Spleen (tissue), 7 donors: ENCODE measurements around a stretch of chr7.

DNA sequence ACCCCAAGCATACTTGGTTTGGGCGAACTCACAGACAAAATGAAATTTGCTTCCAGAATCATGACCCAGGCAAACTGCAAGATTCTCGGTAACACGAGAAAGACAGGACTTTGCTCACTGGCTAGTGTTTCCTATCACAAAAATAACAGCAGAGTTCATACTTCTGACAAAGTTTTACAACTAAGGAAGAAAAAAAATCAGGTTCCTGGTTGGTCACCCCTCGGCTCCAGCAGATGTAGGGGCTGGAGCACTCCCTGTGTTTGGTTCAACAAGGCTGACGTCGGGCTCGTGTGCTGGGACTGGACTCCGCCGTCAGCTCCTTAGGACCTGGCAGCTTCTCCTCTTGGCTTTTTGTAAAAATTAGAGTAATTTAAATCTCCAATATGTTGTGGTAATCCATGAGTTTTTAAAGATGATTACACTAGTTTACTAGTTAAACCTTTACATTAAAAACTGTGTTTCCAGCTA is 115.7 kb upstream of the RNF32 start:
- PRO-cap, 4 experiments = no peak in any of the 4 experiments
- RAMPAGE, long total RNA, 4 experiments = no peak in any of the 4 experiments

- PRO-cap, 4 experiments = no peak in any of the 4 experiments
- RAMPAGE, long total RNA, 4 experiments = no peak in any of the 4 experiments
These were observed 38.4 kb downstream of the RNF32 start for GRCh38 chr7:156678760-156679495.

DNA sequence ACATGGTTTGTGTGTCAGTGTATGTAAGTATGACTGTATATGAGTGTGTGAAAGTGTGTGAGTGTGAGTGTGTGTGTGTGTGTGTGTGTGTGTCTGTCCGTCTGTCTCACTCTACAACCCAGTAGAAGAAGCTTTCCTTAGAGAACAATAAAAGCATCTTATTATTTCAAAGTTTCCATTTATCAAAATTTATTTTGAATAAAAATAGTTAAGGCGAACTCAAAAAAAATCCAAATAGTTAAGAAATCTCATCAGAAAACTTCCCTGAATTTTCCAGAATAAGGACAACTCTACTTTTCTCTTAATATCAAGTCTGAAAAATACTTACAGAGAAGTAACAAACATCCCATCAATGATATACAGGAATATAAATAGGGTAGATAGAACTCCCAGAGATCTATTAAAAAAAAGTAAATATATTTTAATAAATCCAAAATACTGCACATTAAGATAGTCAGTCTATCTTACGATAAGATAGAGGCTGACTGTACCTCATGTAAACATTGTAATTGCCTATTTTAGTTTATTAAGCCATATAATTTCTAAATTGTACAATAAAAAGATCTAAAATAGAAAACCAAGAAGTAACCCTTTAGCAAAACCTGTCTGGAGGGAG is 122.3 kb downstream of the RNF32 start:
- PRO-cap, 4 experiments = no peak in any of the 4 experiments
- RAMPAGE, long total RNA, 4 experiments = no peak in any of the 4 experiments

DNA sequence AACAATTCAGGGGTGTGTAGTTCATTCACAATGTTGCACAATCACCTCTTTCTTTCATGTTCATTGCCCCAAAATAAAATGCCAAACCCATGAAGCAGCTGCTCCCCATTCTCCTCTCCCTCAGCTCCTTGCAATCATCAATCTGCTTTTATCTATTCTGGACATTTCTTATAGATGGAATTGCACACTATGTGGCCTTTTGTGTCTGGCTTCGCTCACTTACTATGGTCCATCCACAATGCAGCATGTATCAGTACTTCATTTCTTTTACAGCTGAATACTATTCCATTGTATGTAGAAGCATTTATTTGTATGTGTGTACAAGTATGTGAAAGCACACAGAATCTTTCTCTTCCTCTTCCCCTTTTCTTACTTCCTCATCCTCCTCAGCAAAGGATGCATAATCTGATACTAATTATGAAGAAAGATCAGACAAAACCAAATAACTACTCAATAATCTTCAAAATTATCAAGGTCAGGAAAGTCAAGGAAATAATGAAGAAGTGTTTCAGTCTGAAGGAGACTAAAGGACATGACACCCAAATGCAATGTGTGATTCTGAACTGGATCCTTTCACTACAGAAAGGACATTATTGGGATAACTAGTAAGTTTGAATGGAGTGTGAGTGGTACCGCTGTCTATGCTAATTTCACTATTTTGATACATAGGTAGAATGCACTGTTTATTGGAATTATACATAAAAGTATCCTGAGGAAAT is 60.5 kb downstream of the LMBR1 start:
- PRO-cap, 4 experiments = no peak in any of the 4 experiments
- RAMPAGE, long total RNA, 4 experiments = no peak in any of the 4 experiments

- PRO-cap, 4 experiments = no peak in any of the 4 experiments
- RAMPAGE, long total RNA, 4 experiments = no peak in any of the 4 experiments
These were observed 57.2 kb downstream of the LMBR1 start for GRCh38 chr7:156835617-156836376.

DNA sequence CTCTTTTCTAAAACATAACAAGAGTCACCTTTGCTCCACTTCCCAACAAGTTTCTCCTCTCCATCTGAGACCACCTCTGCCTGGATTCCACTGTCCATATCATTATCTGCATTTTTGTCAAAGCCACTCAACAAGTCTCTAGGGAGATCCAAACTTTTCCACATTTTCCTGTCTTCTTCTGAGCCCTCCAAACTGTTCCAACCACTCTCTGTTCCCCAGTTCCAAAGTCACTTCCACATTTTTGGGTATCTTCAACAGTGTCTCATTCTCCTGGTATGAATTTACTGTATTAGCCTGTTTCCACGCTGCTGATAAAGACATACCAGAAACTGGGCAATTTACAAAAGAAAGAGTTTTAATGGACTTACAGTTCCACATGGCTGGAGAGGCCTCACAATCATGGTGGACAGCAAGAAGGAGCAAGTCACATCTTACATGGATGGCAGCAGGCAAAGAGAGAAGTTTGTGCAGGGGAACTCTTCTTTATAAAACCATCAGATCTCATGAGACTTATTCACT is 31.1 kb downstream of the LMBR1 start:
- PRO-cap, 4 experiments = no peak in any of the 4 experiments
- RAMPAGE, long total RNA, 4 experiments = no peak in any of the 4 experiments

GRCh38 chr7:156873279-156873770 is 19.7 kb downstream of the LMBR1 start:
- PRO-cap, 4 experiments = no peak in any of the 4 experiments
- RAMPAGE, long total RNA, 4 experiments = no peak in any of the 4 experiments

DNA sequence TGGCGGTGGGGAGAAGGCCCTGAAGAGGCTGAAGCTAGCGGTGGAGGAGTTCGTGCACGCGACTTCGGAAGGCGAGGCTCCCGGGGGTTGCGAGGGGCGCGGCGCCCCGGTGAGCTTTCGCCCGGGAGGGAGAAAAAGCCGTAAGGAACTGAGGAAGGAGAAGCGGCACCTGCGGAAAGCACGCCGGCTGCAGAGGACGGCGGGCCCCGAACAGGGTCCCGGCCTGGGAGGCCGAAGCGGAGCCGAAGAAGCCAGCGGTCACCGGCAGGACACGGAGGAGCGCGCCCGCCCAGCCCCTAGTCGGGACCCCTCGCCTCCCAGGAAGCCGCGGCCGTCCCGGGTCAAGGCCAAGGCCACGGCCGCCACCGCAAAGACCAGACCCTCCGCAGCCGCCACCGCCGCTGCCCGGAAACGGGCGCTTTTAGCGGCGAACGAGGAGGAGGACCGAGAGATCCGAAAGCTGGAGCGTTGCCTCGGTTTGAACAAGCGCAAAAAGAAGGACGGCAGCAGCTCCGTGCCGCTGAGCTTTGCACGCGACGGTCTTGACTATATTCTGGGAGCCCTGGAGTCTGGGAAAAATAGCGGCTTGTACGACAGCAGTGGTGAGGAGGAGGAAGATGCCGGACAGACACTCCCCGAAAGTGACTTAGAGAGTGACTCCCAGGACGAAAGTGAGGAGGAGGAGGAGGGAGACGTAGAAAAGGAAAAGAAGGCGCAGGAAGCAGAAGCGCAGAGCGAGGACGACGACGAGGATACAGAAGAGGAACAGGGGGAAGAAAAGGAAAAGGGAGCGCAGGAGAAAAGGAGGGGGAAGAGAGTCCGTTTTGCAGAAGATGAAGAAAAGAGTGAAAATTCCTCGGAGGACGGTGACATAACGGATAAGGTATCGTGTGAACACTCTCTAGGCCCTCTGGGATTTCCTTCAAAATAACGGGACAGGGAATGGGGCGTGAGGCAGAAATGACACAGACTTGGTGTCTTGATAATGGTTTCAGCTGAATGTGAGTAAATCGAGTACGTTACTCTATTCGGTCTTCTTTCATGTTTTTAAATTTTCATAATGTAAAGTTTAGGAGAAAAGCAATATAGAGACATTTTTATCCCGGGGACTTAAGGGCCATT is 691 bp downstream of the NOM1 start:
- PRO-cap, 4 experiments = no peak in any of the 4 experiments
- RAMPAGE, long total RNA, 4 experiments = no peak in any of the 4 experiments

GRCh38 chr7:157000033-157000406 is 10.4 kb downstream of the MNX1 start:
- PRO-cap, 4 experiments = no peak in any of the 4 experiments
- RAMPAGE, long total RNA, 4 experiments = no peak in any of the 4 experiments

- PRO-cap, 4 experiments = no peak in any of the 4 experiments
- RAMPAGE, long total RNA, 4 experiments = no peak in any of the 4 experiments
These were observed 1.4 kb downstream of the MNX1 start for GRCh38 chr7:157008862-157009711.

DNA sequence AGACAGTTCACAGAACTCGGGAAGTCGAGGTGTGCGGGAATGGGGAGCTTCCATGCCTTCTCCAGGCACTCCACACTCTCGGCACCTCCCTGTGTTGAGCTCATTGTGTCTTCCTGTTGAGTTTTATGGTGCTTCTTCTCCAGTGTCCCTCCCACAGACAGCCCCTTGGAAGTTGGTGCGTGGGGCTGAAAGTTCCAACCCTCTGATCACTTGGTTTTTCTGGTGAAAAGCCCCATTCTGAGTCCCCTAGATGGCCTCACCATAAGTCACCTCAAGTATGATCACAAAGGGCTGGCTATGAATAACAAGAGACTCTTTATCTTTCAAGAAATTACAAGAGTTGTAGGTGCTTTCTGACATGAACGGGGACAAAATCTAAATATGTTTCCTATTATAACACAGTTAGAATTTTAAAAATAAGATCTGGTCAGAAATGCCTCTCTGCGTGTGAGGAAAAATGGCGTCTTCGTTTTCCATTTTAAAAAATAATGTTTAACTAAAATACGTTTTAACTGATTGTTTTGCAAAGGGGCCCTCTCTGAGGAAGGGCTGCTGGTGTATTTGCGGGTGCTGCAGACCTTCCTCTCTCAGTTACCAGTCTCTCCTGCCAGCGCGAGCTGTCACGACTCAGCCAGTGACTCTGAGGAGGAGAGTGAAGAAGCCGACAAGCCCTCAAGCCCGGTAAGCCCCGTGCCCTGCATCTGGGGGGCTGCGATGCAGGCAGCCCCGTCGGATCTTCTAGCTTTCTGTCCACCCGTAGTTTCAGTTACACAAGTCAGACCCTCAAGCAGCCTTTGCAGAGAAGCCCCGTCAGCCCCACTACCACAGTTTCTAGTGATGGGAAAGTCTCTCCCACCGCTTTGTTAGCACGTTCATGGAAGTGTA is 44.9 kb downstream of the UBE3C start:
- PRO-cap, 4 experiments = no peak in any of the 4 experiments
- RAMPAGE, long total RNA, 4 experiments = no peak in any of the 4 experiments

DNA sequence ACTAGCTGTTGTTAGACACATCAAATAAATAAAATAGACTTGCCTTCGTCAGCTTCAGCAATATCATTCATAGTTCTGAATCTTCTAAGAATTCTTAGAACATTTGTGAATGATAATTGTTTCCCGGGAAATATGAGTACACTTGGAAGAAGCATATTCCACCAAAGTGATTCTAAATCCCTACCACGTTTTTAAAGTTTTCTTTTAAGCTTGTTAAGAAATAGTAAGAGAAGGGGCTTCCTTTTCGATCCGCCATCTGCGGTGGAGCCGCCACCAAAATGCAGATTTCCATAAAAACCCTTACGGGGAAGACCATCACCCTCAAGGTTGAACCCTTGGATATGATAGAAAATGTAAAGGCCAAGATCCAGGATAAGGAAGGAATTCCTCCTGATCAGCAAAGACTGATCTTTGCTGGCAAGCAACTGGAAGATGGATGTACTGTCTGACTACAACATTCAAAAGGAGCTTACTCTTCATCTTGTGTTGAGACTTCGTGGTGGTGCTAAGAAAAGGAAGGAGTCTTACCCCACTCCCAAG is 53.4 kb downstream of the UBE3C start:
- PRO-cap, 4 experiments = no peak in any of the 4 experiments
- RAMPAGE, long total RNA, 4 experiments = no peak in any of the 4 experiments

GRCh38 chr7:157203823-157204636 is 65.3 kb downstream of the UBE3C start:
- PRO-cap, 4 experiments = no peak in any of the 4 experiments
- RAMPAGE, long total RNA, 4 experiments = no peak in any of the 4 experiments

DNA sequence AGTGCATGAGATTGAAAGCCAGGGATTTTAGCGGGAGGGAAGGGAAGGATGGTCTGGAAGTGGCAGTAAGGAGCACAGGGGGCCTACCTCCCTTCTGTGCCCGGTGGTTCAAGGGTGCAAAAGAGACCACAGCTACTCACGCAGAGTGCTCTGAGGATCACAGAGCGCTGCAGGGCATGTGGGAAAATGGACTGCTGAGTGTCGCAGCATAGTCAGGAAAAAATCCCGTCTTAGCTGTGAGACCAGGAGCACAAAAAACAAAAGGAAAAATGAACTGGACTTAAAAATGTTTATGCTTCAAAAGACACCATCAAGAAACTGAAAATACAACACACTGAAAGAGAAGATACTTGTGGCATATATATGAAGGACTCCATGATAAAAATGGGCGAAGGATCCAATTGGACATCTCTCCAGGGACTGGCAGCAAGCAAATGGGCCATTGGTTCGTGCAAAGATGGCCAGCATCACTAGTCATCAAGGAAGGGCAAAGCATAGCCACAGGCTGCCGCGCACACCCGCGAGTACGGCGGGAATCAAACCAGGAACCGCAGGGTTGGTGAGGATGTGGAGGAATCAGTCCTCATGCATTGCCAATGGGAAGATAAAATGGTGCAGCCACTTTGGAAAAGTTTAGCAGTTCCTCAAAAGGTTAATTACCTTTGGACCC is 95.7 kb upstream of the DNAJB6 start:
- PRO-cap, 4 experiments = no peak in any of the 4 experiments
- RAMPAGE, long total RNA, 4 experiments = no peak in any of the 4 experiments

DNA sequence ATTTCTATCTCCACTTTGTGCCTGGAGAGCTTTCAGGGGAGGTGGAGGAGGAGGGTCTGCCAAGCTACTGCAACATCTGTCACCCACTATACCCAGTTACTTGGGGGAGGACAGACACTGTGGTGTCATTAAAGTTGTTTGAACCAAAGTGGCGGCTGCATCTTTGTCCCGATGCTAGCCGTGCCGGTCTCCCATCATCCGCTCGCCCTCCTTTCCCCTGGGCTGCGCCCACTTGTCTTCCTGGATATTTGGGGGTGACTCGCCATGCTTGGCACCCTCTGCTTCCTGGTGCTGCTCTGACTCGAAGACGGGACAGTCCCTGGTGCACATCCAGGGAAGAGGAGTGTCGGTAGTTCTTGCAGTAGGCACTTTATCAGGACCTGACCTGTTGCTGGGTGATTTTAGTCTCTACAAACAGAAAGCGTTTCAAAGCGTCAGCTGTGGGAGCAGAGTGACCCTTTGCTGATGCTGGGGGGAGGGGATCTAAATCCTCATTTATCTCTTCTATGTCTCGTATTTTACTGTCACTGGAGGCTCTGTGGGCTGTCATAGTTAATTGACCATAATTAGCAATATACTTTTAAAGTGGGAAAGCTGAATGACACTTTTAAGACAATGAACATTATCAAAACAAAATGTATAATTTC is 68.2 kb upstream of the DNAJB6 start:
- PRO-cap, 4 experiments = no peak in any of the 4 experiments
- RAMPAGE, long total RNA, 4 experiments = no peak in any of the 4 experiments

- PRO-cap, 4 experiments = no peak in any of the 4 experiments
- RAMPAGE, long total RNA, 4 experiments = no peak in any of the 4 experiments
These were observed 43.8 kb upstream of the DNAJB6 start for GRCh38 chr7:157292565-157293847.

DNA sequence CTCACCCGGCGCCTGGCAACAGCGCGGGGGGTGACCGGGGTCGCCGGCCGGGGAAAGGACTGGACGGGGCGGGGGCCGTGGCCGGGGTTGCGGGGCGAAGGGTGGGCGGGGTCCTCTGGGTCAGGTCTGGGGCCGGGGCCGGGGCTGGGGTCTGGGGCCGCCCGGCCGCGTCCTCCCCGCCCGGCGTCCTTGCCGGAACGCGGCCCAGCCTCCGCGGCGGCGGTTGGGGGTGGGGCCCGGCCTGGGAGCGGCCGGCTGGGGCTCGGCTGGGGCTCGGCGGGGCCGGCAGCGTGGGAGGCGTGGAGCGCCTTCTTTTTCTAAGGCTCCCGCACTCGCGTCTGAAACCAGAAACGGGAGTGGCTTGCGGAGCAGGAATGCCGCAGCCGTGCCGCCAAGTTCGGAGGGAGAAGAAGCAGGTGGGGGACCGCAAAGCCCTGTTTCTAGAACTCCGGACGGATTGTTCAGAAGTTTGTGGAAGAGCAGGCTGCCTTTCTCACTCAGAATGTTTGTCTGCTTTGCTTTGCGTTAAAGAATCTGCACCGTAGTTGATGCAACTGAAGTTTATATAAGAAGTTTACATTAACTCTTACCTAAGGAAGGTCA is 510 bp downstream of the DNAJB6 start:
- PRO-cap, 4 experiments = peak in 4 of 4 experiments; most common plus-strand start position 347 of the sequence (in 4); most common minus-strand start position 199 of the sequence (in 3)
- RAMPAGE, long total RNA, 4 experiments = no peak in any of the 4 experiments

DNA sequence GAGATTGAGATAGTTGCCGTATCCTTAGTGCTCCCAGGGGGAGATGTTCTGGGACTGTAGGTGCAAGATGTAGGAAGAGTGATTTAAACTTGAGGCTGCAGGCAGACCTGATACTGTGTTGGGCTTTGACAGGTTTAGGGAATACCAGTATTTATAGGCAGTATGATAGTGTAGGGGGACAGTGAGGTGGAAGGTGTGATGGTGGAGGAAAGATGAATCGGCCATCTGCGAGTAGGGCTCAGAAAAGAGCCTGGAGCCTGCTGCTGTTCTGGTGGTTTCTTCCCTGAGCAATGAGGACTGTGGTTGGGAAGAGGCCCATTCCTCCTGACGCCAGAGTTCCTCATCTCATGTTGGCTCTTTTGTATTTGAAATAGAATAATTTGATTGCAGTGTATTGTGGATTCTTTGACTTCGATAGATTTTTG is 38.2 kb downstream of the DNAJB6 start:
- PRO-cap, 4 experiments = no peak in any of the 4 experiments
- RAMPAGE, long total RNA, 4 experiments = no peak in any of the 4 experiments

DNA sequence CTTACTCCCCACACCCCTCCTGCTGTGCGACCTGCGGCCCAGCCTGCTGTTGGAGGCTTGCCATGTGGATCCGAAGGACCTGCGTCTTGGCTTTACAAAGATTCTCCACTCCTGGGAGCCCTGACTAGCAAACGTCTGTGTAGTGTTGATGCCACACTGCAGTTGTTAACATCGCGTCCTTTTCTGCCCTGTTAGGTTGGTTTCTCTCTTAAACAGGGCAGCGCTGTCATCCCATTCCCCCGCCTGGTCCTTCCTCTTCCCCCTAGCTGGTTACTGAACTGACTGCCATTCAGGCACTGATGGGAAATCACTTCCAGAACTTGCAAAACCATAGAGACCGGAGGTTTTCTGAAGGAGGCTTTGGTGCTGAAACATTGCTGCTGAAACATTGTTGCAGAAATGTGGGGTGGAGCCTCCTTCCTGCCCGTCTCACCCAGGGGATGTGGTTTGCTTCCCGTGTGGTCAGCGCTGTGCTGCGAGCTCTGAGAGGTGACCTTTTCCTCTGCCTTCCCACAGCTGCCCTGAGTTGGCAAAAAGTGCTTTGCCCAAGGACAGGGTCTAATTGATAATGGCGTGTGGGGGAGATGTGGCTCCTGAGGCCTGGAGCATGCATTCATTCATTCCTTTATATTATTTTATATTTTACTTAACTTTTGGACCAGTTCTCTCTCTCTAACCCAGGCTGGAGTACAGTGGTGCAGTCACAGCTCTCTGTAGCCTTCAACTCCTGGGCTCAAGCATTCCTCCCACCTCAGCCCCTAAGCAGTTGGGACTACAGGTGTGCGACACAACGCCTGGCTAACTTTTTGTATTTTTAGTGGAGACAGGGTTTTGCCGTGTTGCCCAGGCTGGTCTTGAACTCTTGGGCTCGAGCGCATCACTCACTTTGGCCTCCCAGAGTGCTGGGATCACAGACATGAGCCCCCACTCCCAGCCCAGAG is 53.7 kb downstream of the DNAJB6 start:
- PRO-cap, 4 experiments = peak in 1 of 4 experiments; most common plus-strand start position 473 of the sequence (in 1); most common minus-strand start position 185 of the sequence (in 1)
- RAMPAGE, long total RNA, 4 experiments = no peak in any of the 4 experiments

DNA sequence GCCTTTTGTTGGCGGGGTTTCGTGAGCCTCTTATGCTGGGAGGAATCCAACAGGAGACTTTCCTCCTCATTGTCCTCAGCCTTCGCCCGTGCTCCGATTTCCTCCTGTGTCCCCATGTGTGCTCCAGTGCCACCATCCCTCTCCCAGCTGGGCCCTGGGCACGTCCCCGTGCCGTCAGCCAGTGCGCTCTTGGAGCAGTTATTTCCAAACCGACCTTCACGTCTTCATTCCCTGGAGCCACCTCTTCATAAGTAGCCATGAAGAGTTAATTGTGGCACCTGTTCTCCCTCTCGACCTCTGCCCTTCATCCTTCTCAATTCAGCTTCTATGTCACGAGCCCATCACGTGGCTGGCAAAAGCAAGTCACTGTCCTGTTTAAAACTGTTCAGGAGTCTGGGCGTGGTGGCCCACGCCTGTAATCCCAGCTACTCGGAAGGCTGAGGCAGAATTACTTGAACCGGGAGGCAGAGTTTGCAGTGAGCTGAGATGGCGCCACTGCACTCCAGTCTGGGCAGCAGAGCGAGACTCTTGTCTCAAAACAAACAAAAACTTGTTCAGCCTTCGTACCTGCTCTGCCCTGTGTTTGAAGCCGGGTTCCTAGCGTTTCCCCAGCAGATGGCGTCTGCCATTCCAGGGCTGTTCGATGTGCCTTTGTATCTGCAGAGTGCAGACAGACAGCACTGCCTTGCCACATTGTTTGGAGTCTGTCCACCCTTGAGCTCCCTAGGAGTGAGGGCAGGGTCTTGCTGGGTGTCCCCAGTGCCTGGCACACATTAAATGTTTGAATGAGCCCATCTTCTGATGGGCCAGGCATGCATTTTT is 60.9 kb downstream of the DNAJB6 start:
- PRO-cap, 4 experiments = no peak in any of the 4 experiments
- RAMPAGE, long total RNA, 4 experiments = no peak in any of the 4 experiments